ENCODE measurements around a stretch of chr2.

GRCh38 chr2:105747384-105747873 is 2.7 kb downstream of the NCK2 start:
- RAMPAGE, long total RNA, result no peak
- RRBS, result no CpG with 5 or more reads among the region's 10 CpGs

- RAMPAGE, long total RNA, result no peak
- RRBS, result no CpG with 5 or more reads among the region's 9 CpGs
Measured at GRCh38 chr2:105753477-105754642, 9.1 kb downstream of the NCK2 start.

DNA sequence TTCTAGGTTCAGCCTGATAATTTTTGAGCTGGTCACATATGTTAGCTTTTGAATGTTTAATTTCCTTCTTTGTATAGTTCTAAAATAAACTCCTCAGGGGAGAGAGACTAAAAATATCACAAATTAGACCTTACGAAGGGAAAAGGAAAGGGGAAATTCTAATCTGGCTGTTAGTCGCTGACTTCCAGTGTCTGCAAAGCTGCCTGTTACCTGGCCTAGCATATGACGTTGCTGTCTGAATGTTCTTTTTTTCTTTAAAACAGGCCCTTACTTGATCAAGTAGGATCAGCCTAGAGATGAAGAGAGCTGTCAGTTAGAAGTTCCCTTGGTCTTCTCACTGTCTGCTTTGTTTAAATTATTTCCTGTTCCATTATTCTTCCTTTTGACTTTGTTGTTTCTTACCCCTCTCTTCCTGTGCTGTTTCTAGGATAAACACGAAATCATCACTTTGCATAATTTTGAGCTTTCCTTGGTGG is 11.2 kb downstream of the NCK2 start:
- RAMPAGE, long total RNA, result no peak
- RRBS, result no CpG with 5 or more reads among the region's 4 CpGs

- RAMPAGE, long total RNA, result no peak
- RRBS, result no CpG with 5 or more reads among the region's 15 CpGs
Measured at GRCh38 chr2:105800852-105801702, 56.4 kb downstream of the NCK2 start.

DNA sequence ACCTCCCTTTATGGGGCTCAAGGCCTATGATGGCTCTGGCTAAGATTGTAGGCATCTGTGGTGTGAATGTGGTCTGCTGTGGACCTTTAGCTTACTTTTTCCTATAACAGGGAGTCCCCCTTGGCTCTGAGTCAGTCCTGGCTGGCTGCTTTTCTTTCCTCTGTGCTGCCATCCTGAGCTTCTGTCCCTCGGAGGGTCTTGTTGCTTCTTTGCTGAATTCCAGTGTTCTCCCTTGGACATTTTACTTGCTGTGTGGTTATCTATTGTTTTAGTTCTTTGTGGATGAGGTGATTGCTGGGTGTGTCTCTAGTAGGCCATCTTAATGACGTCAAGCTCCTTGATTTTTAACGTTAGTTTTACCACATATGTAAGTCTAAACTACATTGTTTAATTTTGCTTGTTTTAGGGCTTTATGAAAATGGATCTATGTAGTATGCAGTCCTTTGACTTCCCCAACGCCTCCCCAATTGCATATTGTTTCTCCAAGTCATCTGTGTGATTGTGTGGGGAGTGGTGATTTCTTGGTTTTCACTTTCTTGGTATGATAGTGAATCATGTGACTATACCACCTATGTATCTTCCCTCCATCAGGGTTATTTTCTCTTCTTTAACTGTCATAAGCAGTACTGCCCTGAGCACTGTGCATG is 92.3 kb downstream of the NCK2 start:
- RAMPAGE, long total RNA, result no peak
- RRBS, result no CpG with 5 or more reads among the region's 4 CpGs

DNA sequence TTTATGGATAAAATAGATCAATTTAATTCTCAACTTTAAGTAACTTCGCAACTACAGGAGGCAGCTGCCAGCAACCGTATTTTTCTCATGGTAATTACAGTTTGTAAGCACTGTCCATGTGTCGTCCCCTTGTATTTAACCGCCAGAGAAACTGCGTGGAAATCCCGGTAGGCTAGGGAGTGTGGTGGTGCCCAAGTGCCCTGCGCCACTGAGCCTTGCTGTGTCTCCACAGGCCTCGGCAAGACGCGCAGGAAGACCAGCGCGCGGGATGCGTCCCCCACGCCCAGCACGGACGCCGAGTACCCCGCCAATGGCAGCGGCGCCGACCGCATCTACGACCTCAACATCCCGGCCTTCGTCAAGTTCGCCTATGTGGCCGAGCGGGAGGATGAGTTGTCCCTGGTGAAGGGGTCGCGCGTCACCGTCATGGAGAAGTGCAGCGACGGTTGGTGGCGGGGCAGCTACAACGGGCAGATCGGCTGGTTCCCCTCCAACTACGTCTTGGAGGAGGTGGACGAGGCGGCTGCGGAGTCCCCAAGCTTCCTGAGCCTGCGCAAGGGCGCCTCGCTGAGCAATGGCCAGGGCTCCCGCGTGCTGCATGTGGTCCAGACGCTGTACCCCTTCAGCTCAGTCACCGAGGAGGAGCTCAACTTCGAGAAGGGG is 136.5 kb downstream of the NCK2 start:
- RAMPAGE, long total RNA, result no peak
- RRBS, result no CpG with 5 or more reads among the region's 50 CpGs

GRCh38 chr2:106538736-106539081 is 51.5 kb downstream of the CD8B2 start:
- RAMPAGE, long total RNA, result no peak
- RRBS, result no CpG with 5 or more reads among the region's 5 CpGs

DNA sequence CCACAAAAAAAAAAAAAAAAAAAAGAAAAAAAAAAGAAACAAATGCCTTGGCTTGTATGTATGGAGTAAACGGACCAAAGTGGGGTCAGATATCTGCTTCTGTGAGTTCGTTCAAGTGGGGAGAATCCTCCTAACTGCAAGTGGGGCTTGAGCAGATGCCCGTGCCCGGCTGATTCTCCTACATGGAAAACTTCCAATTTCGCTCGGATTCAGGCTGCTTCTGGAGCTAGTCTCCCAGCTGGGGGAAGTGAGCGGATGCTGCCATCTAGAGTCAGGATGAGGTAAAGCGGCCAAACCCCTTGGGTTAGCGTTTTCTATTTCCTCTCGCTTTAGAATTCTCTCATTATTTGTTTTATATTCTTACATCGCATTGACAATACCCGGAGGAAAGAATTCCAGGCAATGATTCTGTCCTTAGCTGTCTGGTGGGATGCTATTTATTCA is 95.3 kb downstream of the CD8B2 start:
- RAMPAGE, long total RNA, result no peak
- RRBS, result no CpG with 5 or more reads among the region's 12 CpGs

GRCh38 chr2:106887408-106887975 is 1.5 kb upstream of the ST6GAL2 start:
- RAMPAGE, long total RNA, result no peak
- RRBS, result 8% methylated on average over 1 of the region's 35 CpGs

DNA sequence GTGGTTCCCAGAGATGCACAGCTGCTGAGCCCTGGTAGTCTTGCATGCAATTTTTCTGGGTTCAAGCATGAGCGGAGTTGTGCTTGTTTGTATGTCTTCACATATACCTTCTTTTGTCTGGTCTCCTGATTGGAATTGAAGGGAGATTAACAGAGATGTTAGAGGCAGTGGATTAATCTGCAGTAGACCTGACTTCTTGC is 251.9 kb upstream of the ST6GAL2 start:
- RAMPAGE, long total RNA, result no peak
- RRBS, result no CpG with 5 or more reads among the region's 1 CpG

DNA sequence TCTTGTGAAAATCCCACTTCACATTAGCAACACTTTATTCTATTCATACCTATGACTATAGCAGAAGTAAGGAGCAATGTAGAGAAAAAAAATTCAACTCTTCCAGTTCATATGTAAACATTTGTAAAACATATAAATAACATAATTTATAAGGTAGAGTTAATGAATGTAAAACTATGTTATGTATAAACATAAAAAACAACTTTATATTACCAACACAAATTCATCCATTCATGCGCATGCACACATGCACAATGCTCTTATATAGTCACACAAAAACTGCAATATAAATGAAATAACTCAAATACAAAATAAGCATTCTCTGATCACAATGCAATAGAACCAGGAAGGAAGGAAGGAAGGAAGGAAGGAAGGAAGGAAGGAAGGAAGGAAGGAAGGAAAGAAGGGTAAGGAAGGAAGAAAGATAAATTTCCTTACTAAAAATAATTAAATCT is 381.8 kb upstream of the RGPD4 start:
- RAMPAGE, long total RNA, result no peak
- RRBS, result no CpG with 5 or more reads among the region's 1 CpG

DNA sequence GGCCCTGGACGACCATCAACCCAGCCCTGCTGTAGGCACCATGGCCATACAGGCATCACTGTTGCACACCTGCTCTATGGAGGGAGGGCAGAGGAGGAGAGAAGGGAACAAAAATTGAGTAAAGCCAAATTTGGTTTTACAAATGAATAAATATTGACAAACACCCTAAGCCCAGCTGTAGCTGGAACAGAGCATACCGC is 20.1 kb upstream of the SULT1C2 start:
- RAMPAGE, long total RNA, result no peak
- RRBS, result no CpG with 5 or more reads among the region's 2 CpGs

DNA sequence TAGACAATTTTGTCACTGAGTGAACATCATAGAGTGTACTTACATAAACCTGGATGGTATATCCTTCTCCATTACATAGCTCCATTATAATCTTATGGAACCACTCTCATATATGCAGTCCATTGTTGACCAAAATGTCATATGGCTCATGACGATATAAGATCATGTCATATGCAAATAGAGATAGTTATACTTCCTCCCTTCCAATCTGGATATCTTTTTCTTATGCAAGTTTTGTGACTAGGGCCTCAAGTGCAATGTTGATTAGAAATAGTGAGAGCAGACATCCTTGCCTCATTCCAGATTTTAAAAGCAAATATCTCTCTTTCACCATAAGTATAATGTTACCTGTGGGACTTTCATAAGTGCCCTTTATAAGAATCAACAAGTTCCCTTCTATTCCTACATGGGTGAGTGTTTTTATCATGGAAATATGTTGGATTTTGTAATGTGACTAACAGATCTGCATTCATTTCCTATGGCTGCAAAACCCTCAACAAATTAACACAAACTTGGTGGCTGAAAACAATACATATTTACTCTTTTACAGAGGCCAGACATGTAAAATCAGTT is 21.7 kb upstream of the SULT1C4 start:
- RAMPAGE, long total RNA, result no peak
- RRBS, result no CpG with 5 or more reads among the region's 1 CpG

DNA sequence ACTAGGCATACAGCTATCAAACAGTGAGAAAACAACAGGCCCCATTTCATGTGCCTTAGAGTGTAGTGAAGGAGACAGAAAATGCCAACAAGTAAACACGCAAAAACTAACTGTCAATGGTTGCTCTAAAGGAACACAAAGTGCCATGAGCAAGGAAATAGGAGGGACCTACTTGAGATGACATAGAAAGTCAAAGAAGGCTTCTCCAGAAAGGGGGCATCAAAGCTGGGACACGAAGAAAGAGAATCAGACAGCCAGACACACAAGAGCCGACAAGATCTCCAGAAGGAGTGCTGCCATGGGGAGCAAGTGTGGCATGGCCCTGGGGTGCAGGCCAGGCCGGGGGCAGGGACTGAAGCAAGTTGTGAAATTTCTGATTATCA is 715 bp upstream of the SULT1C4 start:
- RAMPAGE, long total RNA, result no peak
- RRBS, result no CpG with 5 or more reads among the region's 4 CpGs

GRCh38 chr2:108449376-108450284 is 624 bp downstream of the GCC2 start:
- RAMPAGE, long total RNA, result no peak
- RRBS, result no CpG with 5 or more reads among the region's 26 CpGs

- RAMPAGE, long total RNA, result no peak
- RRBS, result no CpG with 5 or more reads among the region's 11 CpGs
Measured at GRCh38 chr2:108463854-108464421, 14.9 kb downstream of the GCC2 start.

DNA sequence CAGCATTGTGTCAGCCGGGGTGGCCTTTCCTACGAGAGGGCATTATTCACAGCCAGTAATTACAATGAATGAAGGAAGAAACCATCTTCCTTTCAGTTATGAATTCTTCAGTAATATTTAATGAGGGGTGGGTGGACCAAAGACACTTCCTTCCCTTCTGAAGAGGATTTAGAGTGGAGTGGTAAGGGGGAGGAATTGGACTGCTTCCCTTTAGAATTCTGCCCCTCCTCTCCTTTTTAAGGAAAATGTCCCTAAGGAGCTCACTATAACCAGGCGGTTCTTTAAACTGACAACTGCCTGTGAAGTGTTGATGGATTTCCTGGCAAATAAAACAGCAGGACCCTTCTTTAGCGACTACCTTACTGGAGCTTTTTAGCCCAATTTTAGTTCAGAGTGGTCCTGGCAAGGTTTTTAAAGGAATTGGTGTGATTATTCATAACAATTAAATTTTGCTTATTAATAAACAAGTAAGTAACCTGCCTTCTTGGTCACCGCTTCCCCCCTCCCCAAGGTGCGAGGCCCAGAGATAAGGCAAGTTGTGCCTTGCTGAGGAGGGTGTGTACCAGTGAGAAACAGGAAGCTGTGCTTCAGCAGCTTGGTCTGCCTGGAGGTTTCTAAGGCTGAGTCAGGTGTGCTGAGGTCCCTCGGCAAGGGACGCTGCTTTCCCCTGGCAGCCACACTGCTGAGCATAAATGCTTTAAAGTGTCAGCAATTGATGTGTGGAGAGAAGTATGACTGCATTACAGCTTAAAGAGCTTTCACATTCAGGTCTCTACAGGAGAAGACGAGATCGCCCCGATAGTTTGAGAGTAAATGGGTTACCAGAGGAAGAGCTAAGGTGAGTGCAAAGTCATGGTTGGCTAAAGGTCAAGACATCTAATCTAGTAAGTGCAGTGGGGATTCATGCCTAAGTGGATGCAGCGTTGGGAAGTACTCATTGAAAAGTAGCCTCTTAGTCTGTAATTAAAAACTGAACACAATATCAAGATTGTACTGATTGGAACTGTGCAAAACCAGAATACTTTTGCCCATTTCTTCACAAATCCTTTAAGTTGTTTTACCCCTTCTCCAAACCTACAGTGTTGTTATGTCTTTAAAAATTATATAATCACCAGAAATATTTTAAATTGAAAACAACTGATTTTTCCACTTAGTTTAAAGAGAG is 86.7 kb downstream of the LIMS1 start:
- RAMPAGE, long total RNA, result no peak
- RRBS, result no CpG with 5 or more reads among the region's 12 CpGs

DNA sequence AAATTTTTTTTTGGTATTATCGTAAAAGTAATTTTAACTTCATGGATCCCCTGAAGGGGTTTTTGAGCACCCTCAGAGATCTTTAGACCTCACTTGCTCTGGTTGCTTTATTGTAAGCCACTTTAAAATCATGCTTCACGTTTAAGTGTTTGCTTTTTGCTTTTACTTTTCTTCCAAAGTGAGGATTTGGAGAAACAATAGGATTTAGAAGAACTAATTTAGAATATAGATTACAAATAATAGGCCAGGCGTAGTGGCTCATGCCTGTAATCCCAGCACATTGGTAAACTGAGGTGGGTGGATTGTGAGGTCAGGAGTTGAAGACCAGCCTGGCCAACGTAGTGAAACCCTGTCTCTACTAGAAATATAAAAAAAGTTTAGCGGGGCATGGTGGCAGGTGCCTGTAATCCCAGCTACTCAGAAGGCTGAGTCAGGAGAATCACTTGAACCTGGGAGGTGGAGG is 20.2 kb downstream of the RANBP2 start:
- RAMPAGE, long total RNA, result no peak
- RRBS, result no CpG with 5 or more reads among the region's 5 CpGs

GRCh38 chr2:108765519-108766164 is 20.9 kb upstream of the CCDC138 start:
- RAMPAGE, long total RNA, result no peak
- RRBS, result no CpG with 5 or more reads among the region's 2 CpGs

DNA sequence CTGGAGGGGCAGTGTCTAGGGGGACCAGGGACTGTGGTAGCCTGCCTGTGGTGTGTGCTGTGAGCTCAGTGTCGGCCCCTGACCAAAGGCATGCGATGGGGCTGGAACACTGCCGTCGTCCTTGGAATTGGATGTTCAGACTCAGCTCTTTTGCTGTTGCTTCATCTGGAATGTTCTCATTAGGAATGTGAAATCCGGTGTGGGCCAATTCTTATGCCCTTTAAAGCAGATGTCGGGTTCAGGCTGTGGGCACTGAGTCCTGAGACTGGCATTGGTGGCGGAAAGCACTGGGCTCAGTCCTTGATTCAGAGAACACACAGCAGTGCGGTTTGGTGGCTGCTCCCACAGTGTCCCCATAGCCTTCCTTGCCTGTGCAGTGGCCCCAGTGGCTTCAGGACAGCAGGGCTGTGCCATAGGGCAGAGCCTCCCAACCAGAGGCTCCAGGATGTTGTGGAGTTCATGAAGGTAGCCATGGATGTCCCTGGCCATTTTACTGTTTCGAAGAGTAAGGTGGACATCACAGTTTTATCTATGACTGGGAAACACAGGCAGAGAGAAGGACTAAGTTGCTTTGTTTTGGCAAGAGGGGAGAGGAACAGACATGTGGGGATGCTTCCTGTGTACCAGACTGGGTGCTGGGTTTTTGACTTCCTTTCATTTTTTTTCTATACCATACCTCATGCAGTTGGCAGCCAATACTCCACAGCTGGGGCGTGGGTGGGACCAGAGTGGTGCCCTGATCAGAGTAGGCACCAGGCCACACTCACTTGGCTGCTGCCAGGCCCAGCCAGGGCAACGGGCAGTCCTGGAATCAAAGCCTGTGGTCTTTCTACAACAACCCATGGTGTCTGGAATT is 44.9 kb downstream of the SH3RF3 start:
- RAMPAGE, long total RNA, result no peak
- RRBS, result no CpG with 5 or more reads among the region's 11 CpGs